ENCODE data around the genes EVI5, RPL5 and DIPK1A.

DNA sequence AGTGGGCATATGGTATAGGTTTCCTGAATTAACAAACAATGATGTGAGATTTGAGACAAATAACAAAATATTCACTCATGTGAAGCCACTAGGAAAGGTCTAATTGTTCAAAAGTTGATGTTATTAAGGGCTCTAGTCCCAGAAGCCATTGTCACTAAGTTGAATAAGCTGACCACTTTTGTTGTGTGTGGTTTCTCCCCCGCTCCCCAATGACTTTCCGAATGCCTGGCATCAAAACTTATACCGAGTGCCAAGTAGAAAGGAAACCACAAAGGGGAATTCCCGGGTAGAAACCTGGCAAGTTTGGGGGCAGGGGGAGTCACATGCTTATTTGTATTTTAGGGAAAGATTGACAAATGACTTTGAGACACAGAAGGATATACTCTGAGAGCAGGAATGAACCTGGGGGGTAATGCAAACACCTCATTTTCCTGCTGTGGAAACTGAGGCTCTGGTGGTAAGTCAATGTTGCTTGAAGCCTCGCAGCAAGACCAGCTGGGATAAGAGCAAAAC, 154.1 kb downstream of the TGFBR3 start:
- RRBS, result no CpG with 5 or more reads among the region's 5 CpGs

GRCh38 chr1:91742849-91743472, 143.0 kb downstream of the TGFBR3 start:
- RRBS, result no CpG with 5 or more reads among the region's 4 CpGs

DNA sequence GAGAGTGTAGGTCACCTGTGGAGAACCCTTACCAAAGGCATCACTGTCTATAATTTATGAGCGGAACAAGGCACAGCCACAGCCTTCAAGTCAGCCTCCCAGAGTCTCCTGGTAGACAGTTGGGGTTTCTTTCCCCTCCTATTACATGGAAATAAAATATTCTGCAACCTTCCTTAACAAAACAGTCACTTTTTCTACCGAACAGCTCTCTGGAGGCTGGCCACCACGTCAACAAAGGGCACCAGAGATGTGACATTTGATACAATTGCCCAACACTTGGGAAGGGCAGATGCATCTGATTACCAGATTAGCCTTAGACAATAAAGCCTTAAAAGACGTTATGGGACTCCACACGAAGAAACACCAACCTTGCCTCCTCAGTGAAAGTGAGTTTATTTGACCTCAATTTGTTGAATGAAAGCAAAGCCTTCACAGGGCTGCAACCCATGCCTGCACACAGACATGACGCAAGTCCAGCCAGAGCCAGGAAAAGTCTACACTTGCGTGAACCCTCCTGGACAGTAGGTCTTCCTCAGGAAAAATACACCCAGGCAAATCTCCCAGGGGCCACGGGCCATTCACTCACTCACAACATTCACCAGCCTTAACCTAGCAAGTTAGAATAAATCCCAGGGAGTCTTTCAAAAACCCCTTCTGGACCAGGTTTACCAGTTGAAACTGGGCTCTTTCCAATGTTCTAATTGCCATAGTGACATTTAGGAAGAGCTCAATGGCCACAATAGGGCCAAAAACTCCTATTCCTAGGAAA, 136.1 kb downstream of the TGFBR3 start:
- RRBS, result no CpG with 5 or more reads among the region's 8 CpGs

- RRBS, result no CpG with 5 or more reads among the region's 5 CpGs
Observed at GRCh38 chr1:91751127-91751916, 134.6 kb downstream of the TGFBR3 start.

DNA sequence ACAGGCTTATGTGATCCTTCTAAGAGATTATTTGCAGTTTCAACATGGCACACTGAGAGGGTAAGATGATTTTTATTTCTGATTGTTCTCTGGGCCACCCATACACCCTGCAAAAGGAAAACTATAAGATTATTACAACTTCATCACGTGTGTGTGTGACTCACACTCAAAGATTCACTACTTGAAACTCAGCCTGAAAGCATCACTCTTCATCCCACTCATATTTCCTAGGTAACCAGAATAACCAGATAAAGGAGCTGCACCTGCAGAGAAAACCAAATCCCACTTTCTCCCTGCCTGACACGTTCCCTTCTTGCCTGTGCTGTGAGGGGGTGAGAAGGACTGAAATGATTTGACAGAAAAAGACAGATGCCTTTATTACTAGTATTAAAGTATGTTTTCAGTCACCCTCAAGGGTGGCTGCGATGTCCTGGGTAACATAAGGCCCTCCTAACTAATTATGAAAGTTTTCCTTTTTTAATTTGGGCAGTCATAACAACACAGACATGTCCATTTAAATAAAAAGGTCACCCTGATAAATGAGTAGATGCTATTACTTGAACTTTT, 131.6 kb downstream of the TGFBR3 start:
- RRBS, result no CpG with 5 or more reads among the region's 3 CpGs

- RRBS, result no CpG with 5 or more reads among the region's 8 CpGs
Observed at GRCh38 chr1:91826110-91826664, 59.8 kb downstream of the TGFBR3 start.

- RRBS, result no CpG with 5 or more reads among the region's 4 CpGs
Observed at GRCh38 chr1:92176704-92177518, 40.8 kb upstream of the C1orf146 start.

DNA sequence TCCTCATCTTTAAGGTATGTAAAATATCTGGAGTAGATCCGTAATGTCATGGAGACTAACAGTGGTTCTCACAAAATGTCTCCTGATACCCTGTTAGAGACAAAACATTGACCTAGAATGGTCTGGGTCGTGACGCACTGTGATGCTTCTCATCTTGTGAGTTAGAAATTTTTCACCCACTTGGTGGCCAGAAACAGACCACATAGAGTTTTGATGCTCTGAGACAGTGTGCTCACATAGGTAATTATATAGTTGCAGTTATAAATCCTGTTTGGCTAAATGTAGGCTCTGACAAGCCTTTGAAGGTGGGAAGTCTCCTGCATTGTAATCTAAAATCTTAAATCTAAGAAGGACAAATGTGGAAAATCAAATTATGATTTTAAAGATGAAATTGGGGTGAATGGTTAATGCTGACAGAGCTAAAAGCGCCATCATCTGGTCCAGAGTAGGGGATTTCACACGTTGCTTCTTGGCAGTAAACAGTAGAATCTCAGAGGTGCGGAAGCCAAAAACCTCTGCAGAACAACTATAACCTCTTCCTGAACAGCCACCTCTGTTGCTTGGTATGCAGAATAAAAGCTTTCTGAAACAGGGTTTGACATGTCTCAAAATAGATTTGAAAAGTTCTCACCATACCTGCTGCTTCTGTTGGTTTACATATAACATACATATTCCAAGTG, 17.0 kb downstream of the RPAP2 start:
- RRBS, result no CpG with 5 or more reads among the region's 6 CpGs

DNA sequence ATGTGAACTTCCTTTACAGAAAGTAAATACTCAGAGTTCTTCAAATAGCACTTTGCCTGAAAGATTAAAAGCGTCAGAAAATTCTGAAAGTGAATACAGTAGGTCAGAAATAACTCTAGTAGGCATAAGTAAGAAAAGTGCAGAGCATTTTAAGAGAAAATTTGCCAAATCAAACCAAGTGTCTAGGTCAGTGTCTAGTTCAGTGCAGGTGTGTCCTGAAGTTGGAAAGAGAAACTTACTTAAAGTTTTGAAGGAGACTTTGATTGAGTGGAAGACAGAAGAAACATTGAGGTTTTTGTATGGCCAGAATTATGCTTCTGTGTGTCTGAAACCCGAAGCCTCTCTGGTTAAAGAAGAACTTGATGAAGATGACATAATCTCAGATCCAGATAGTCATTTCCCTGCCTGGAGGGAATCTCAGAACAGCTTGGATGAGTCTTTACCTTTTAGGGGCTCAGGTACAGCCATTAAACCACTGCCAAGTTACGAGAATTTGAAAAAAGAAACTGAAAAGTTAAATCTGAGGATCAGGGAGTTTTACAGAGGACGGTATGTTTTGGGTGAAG, 25.0 kb downstream of the RPAP2 start:
- RRBS, result no CpG with 5 or more reads among the region's 4 CpGs

DNA sequence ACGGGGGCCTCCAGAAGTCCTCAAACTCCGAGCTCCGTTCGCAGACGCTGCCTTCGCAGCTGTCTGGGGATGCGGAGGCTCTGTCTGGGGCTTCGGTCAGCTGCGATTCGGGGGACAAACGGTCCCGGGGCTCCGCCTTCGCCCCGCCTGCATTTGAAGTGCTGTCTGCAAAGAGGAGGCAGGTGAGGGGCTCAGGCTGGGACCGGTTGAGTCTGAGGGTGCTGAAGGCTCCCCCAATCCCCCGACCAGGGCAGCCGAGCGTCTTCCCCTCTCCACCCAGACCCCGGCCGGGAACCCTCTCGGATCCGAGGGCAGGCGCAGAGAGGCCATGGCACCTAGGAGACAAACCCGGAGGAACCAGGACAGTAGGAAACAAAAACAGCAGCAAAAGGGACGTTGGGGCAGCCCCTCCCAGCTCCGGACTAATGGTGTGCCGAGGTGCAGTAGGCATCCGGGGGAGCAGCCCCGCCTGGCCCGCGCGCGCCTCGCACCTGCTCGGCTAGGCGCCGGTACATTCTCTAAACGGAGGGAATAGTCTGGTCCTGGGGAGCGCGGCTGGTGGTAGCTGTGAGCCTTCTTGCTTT, 3.8 kb downstream of the GFI1 start:
- RRBS, result 4% methylated on average over 26 of the region's 41 CpGs

GRCh38 chr1:92542089-92542691, 55.5 kb upstream of the GFI1 start:
- RRBS, result no CpG with 5 or more reads among the region's 5 CpGs

GRCh38 chr1:92745061-92745359, 39.9 kb downstream of the EVI5 start:
- RRBS, result no CpG with 5 or more reads among the region's 2 CpGs

DNA sequence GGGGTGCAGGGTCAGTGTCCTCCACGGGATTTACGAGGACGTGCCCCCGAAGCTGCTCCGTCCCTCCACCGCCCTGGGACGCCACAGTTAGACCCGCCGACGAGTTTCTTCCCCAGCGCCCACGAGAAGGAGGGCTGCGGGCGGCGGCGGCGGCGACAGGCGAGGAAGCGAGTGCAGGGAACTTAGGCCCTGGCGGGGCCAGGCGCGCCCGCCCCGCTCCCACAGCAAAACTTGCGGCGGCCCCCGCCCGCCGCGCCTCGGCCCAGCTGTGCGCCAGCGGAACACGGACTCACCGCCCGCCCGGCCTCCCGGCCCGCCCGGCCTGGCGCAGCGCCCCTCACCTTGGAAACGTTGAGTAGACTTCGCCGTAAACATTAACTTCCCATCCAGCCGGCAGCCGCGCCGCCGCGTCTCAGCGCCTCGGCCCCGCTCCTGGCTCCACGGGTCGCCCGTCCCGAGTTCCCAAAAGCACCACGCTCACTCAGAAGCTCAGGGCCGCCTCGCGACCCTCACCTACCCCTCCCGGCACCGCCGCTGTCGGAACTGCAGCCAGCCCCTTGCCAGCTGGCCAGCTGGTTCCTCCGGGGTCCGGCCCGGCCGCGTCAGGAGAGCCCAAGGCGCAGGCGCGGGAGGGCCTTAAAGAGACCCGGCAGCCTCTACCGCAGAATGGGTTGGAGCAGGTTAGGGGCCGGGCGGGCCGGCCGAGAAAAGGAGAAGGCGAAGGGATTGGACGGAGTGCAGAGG, at the start of gene EVI5:
Gene EVI5 (minus strand): TSS at position 614 of the 744 bp plus-strand sequence.
- RRBS, result 2% methylated on average over 22 of the region's 83 CpGs

DNA sequence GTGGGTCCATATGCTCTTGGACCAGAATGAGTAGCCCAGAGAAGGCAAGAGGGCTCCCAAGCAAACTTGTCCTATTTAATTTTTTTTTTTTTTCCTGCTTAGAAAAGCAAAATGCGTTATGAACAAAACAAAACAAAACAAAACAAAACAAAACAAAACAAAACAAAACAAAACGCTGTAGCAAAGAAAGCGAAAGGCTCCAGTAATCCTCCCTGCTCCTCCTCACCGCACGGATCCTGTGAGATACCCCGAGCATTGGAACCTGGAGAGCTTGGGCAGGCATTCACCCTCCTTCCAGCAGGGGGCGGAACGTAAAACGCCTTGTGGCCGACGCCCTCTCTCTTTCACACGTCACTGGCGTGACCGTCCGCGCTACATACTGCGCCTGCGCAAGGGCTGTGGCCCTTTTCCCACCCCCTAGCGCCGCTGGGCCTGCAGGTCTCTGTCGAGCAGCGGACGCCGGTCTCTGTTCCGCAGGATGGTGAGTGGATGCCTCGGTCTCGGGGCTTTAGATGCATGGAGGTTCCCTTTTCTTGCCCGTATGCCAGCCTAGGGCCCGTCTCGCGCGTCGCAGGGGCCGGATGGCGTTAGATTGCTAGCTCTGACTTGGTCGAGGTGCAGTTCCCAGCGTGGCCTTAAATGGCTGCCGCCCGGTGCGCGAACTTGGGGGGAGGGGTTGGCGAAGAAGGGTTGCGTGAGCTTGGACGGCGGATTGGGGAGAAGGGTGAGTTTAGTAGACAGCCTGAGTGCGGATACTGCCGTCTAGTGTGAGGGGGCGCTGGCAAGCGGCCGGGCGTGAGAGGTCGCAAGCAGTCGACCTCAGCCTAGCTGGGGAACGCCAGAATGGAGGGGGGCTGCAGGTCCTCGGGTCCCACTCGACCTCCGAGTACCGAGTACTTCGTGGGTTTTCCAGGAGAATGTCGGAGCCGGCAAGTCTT, at the start of gene RPL5:
Gene RPL5 (plus strand): TSS at position 404 of the 938 bp plus-strand sequence.
- RRBS, result 1% methylated on average over 14 of the region's 61 CpGs

- RRBS, result no CpG with 5 or more reads among the region's 3 CpGs
Observed at GRCh38 chr1:92950477-92950824, 10.8 kb downstream of the DIPK1A start.

DNA sequence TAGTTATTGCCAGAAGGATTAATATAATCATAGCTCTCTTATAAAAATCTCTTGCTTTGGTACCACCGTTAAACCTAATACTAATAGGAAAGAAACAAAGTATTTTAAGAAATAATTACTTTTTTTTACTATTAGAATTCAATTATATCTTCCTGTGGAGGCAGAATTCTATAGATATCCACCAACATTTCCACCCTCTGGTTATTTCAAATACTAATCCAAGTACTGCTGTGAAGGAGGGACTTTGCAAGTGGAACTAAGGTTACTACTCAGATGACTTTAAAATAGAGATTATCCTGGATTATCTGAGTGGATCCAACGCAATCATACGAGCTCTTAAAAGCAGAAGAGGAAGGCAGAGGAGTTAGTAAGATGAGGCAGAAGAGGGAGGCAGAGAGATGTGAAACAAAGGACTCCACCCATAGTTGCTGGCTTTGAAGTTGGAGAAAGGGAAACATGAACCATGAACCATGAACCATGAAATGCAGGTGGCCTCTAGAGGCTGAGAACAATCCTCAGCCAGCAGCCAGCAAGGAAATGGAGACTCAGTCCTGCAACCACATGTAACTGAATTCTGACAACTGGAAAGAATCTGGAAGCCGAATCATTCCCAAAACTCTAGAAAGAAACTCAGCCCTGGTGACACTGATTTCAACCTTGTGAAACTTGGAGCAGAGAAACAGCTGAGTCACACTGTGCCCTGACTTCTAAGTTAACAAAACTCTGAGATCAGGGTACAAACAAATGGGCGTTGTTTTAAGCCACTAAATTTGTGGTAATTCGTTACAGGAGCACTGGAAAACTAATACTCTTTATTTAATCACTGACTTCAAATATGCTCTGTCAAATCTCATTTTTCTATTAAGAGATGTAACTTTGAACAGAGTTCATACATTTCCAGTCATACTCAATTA, 10.2 kb downstream of the DIPK1A start:
- RRBS, result no CpG with 5 or more reads among the region's 6 CpGs

DNA sequence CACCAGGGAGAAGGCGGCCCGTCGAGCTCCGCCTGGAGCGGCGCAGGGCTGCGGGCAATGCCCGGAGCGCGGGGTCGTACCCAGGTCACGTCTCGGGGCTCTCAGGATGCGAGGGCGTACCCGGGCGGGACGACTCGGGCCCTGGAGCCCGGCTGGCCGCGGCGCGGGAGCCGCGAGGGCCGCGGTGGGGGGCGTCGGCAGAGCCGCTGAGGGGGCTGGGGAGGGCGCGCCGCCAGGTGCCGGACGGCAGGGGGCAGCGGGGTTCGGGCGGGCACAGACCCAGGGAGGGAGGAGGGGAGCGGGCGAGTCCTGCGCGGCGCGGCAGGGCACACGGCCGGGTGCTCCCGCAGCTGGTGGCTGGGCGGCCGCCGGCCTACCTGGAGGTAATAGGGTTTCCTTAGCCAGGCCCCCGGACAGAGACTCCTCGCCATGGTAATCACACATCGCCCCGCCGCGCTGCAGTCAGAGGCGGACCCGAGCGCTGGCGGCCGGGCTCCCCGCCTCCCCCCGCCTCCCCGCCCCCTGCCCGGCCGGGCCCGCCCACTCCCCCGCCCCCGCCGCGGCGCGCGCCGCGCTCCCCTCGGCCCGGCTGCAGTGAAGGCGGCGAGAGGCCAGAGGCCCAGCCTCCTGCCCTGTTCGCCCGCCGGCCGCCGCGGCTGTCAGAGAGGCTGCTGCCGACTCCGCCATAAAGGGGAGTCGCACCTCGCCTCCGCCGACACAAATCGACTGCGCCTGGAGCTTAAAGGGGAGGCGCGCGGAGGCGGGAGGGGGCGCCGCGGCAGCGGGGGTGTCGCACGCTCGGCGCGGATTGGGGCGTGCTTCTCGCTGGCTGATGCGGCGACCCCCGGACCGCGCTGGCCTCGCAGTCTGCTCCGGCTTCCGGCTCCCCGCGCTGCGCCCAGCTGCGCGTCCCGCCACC, at the start of gene DIPK1A:
Gene DIPK1A (minus strand): TSS at position 464 of the 919 bp plus-strand sequence.
- RRBS, result 3% methylated on average over 62 of the region's 124 CpGs

DNA sequence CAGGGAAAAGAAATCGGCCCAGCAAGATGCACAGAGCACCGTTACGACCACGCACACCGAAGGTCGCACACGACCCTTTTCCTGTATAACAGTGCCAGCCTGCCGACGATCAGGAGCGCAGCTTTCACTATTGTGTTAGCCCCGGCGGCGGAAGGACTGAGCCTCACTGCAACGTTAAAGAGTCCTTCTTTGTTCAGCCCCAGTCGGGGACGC, 214 bp upstream of the MTF2 start:
- RRBS, result no CpG with 5 or more reads among the region's 16 CpGs

GRCh38 chr1:93360682-93361630, 15.2 kb downstream of the DR1 start:
- RRBS, result no CpG with 5 or more reads among the region's 2 CpGs

GRCh38 chr1:93449002-93449865, 1.3 kb downstream of the FNBP1L start:
- RRBS, result 2% methylated on average over 7 of the region's 27 CpGs

Data from foreskin fibroblast (primary cell).